Melanocyte of skin (primary cell): ENCODE data around the genes WDR26 and EPHX1.

DNA sequence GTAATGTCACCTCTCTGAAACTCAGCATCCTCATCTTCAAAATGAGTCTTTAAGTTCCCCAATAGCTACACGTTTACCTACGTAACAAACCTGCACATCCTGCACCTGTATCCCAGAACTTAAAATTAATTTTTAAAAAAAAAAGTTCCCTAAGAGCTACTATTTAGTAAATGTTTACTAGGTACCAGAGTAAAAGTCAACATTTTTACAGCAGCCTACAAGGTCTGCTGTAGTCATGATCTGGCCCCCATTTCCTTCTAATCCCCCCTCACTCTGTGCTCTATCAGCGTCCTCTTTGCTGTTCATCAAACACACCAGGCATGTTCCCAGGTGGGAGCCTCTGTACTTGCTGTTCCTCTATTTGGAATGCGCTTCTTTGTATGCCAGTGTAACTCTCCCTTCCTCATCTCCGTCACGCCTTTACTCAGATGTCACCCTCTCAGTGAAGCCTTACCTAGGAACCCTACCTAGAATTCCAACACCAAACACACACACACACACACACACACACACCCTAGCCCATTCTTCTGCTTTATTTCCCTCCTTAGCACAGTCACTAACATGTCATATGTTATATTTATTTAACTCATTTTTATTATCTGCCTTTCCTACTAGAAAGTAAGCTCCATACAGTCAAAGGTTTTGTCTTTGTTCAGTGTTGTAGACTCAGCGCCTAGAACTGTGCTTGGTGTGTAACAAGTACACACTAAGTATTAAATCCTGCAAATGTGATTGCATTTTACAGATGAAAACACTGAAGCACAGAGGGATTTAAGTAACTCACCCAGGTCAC, 21.0 kb downstream of the TP53BP2 start:
- CAGE, long polyA plus RNA, 2 experiments, result no peak in any of the 2 experiments

GRCh38 chr1:223836509-223836896, 9.2 kb downstream of the TP53BP2 start:
- CAGE, long polyA plus RNA, 2 experiments, result no peak in any of the 2 experiments

- CAGE, long polyA plus RNA, 2 experiments, result no peak in any of the 2 experiments
These were observed 448 bp downstream of the TP53BP2 start for GRCh38 chr1:223845202-223845795.

DNA sequence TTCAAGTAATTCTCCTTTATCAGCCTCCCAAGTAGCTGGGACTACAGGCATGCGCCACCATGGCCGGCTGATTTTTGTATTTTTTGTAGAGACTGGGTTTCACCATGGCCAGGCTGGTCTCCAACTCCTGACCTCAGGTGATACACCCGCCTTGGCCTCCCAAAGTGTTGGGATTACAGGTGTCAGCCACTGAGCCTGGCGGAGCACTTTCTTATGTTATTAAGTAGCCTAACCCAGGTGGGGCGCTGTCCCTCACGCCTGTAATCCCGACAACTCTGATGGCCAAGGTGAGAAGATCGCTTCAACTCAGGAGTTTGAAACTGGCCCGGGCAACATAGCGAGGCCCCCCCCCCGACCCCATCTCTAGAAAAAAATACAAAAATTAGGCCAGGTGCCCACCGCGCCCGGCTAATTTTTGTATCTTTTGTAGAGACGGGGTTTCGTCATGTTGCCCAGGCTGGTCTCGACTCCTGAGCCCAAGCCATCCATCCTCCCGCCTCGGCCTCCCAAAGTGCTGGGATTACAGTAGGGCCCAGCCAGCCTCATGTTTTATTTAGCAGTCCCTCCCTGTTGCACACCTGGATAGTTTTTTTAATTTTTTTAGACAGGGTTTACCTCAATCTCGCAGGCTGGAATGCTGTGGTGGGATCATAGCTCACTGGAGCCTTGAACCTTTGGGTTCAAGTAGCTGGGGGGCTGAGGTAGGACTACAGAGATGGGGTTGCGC, 122.1 kb upstream of the FBXO28 start:
- CAGE, long polyA plus RNA, 2 experiments, result no peak in any of the 2 experiments

DNA sequence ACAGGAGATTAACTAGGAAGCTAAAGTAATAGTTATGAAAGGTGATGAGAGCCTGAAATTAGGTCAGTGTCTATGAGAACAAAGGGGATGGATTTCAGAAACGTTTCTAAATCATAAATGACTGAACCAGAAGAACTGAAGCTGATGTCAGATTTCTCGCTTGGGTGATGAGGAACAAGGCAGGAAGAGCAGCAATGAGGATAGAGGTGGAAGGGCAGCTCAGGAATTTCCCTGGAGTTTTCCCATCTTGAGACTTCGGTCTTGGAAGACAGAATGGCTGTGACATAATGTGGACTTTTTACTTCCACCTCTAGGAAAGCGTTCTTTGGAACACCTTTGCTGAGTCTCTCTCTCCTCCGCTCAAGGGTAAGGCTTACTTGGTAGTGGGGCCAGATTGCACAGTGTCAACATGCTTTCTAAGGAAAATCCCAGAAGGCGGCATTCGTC, 36.5 kb downstream of the DEGS1 start:
- CAGE, long polyA plus RNA, 2 experiments, result no peak in any of the 2 experiments

DNA sequence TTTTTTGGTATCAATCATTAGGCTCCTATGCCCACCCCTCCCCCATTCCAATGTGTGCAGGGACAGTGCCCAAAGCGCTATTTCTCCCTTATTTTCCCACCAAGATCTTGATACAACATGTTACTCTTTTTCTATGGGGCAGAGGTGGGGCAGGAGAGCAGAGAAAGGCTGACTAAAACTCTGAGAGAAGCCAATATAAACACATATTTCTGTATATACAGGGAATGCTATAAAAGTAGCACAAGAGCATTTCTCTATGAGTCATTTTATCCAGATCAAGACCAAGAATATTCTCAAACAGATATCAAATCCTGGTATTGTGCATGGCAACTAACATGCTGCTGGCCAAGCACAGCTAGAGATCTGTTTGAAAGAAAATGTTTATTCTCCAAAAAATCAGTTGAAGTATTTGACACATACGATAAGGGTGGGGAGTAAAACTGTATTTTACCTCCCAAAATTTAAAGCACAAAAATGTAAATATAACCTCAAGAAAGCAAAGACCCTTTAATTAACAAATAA, 7.2 kb downstream of the WDR26 start:
- CAGE, long polyA plus RNA, 2 experiments, result no peak in any of the 2 experiments

DNA sequence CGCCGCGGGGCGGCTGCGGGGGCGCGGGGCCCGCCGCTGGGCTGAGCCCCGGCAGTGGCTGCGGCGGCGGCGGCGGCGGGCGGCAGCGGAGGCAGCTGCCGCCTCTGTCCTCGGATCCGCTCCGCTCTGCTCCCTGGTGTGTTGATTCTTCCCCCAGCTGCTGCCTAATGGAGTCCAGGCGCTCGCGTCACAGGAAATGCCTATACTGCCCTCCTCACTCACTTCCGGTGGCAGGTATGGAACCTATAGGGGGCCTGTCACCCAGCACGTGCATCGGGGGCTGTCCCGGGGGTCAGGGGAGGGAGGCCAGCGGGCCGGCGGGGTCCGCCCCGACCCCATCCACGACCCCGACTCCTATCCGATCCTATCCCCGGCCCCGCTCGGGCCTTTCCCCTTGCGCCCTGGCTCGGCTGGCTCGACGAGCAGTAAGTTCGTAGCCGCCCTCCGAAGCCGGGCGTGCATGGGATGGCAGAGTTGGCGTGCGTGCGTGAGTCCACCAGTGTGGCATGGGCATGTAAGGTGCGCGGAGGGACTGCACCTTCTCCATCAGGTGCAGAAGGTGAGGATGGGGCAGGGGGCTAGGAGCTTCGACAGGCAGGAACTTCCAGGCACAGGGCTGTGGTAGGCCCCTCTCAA, at the start of gene WDR26:
Gene WDR26 (minus strand): TSS at position 169 of the 636 bp plus-strand sequence.
- CAGE, long polyA plus RNA, 2 experiments, result no peak in any of the 2 experiments

DNA sequence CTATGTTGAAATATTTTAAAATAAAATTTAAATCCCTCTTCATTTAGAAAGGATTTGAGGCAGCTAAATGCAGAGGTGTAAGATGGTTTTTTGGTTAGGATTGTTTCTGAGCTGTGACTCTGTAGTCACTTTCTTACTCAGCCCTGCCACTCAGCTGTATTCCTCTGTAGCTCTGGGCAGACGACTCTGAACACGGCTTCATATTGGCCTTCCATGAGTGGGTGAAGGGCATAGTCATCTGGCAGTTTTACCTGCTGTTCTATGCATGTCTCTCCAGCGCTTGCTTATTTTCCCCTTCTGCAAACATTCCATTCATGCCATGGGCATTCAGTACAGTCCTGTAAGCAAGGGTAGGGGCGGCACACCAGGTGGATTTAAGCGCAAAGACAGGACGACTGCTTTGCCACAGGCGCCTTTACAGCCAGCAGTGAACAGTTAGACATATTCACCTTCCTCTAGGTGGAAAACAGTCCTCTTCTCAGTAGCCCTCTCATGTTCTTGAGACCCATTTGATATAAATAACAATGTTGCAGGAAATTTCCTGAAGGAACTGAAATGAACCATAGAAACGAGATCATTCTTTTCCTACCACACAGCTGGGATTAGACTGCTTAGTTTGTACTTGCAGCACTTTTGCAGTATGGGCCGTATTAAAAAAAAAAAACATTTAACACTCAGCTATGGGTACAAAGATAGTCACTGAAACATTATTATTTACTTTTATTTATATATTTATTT, 4.5 kb upstream of the WDR26 start:
- CAGE, long polyA plus RNA, 2 experiments, result no peak in any of the 2 experiments

DNA sequence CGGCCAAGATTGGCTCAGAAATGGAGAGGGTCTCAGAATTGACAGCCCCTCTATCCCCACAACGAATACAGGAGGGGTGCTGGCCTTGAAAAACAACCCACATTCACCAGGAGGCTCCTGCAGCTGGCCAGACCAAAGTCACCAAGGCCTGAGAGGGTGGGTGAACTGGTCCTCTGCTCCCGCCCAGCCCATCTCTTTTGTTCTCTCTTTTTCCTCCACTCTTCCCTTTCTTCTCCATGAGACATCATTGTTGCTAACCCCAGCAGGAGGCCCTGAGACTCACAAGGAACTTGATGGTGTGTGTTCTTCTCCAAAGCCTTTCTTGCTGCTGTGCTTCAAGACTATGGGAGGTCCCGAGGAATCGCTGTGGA, 35.9 kb downstream of the LBR start:
- CAGE, long polyA plus RNA, 2 experiments, result no peak in any of the 2 experiments

- CAGE, long polyA plus RNA, 2 experiments, result no peak in any of the 2 experiments
These were observed 21.4 kb upstream of the LBR start for GRCh38 chr1:225449113-225449819.

GRCh38 chr1:225539488-225539927, 111.7 kb upstream of the LBR start:
- CAGE, long polyA plus RNA, 2 experiments, result no peak in any of the 2 experiments

GRCh38 chr1:225767136-225767486, 10.5 kb upstream of the SRP9 start:
- CAGE, long polyA plus RNA, 2 experiments, result no peak in any of the 2 experiments

- CAGE, long polyA plus RNA, 2 experiments, result no peak in any of the 2 experiments
These were observed at the start of gene EPHX1 for GRCh38 chr1:225809833-225810706. TSS of gene EPHX1 (plus strand) at chr1:225810124.

DNA sequence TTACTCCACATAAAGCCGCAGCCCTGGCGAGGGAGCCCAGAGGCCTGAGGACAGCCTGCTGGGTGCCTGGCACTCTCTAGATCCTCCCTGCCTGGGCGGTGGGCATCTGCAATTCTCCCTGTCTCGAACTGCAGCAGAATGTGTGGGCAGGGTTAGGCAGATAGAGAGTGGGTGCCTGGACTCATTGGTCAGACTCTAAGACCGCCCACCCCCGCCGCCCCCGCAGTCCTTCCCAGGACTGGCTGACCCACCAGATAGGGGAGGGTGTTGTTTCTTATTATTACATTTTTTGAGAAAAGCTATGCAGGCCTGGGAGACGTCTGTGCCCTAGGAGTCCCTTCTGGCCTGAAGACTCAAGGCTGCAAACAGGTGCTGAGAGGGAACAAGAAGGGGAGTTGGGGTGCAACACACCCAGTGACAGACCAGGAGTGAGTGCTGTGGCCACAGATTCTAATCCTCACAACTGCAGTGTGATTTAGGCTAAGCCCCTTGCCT, 14.1 kb downstream of the EPHX1 start:
- CAGE, long polyA plus RNA, 2 experiments, result no peak in any of the 2 experiments

DNA sequence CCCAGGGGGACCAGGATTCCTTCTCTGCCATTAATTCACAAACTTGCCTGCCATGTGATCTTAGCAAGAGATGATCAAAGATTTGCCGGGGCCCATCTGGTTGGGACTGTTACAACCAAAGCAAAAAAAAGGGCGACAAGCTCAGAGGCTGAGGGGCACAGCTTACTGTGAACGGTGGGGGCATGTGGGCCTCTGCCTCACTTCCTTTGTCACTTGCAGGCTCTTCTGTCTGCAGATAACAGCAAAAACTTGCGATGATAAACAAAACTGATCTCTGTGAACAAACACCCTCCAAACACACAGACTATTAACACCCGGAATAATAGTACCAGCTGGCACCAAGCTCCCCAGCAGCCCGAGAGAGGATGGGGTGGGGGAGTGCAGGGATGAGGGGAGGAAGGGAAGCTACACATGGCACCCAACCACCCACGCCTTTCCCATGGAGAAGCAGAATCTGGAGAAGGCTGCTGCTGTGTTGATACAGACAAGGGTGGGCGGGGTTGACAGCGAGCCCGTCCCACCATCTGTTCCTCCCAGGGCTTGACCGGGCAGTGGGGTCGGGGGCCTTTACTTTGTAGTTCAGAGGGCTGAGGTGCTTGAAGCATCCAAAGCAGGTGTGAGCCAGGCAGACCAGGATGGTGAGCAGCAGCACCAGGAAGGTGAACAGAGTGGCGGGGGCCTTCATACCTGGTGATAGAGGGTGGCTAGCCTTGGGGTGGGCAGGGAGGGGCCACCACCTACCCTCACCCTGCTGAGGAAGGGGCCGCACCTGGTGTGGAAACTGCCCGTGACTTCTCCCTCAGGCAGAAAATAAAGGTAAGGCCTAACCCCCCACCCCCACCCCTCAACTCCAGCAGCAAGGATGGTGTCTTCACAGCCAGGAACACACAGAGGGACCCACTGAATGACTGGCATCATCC, 33.6 kb downstream of the TMEM63A start:
- CAGE, long polyA plus RNA, 2 experiments, result no peak in any of the 2 experiments

DNA sequence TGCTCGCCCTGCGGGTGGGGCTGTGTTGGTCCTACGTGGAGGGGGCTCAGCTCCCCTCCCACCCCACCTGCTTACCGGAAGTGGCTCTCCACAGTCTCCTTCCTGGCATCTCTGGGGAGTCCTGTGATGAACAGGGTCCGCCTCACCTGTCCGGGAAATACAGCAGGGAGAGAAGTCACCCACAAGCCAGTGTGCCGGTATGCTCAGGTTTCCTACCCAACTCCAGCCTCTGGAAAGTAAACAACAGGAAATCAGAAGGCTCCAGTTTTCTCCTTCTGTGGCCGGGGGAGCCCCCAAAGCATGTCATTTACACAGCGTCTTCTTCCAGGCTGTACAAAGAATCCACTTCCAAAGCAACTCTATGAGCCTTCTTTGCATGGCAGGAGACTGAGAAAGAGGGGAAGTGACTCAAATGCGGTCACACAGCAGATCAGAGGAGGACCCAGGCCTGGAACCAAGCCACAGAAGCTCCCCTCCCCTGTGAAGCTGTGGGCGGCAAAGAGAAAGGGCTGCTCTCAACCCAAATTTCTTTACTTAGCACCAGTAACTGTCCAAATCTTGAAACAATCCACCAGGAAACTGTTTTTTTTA, 16.3 kb downstream of the TMEM63A start:
- CAGE, long polyA plus RNA, 2 experiments, result no peak in any of the 2 experiments

- CAGE, long polyA plus RNA, 2 experiments, result no peak in any of the 2 experiments
These were observed 1.7 kb upstream of the TMEM63A start for GRCh38 chr1:225883722-225884399.

- CAGE, long polyA plus RNA, 2 experiments, result no peak in any of the 2 experiments
These were observed 1.6 kb upstream of the SDE2 start for GRCh38 chr1:226000743-226001164.

DNA sequence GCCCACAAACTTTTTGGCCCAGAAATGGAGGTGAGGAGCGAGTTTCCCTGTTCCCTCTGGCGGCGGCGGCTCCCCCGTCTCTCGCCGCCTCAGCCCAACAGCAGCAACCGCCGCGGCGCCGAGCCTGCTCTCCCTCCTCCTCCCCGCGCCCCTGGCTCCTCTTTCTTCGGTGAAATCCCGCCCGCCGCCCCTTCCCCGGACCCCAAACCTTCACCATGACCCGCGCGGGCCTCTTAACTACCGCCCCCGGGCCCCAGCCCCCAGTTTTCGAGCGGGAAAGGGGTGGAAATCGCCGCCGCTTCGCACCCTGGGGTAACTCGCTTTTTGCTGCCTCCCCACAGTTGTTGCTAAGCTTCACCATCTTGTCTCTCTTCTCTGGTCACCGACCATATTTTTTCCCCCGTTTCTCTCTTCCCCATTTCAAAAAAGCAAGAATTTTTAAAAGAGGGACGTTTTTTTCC, 433 bp downstream of the H3-3A start:
- CAGE, long polyA plus RNA, 2 experiments, result no peak in any of the 2 experiments

DNA sequence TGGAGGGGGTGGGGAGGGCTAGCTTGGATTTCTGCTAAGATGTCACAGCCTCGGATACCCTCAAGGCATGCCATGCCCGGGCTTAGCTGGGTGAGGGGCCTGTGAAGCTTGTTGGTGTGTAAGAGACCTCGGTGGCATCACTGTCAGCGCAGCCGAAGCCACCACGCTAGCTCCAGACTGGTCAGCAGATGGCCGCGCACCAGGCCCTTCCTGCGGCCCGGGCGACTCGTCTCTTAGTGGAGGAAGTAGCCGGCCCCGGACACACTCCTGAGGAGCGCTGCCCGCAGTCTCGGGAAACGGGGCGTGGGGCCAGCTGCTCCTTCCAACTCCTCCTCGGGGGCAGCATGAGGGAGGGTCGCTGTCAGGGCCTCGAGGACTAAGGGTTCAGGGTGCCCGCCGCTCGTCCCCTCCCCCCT, 20.4 kb downstream of the H3-3A start:
- CAGE, long polyA plus RNA, 2 experiments, result no peak in any of the 2 experiments